Measurements from ENCODE around the genes NR2E3 and CELF6.

DNA sequence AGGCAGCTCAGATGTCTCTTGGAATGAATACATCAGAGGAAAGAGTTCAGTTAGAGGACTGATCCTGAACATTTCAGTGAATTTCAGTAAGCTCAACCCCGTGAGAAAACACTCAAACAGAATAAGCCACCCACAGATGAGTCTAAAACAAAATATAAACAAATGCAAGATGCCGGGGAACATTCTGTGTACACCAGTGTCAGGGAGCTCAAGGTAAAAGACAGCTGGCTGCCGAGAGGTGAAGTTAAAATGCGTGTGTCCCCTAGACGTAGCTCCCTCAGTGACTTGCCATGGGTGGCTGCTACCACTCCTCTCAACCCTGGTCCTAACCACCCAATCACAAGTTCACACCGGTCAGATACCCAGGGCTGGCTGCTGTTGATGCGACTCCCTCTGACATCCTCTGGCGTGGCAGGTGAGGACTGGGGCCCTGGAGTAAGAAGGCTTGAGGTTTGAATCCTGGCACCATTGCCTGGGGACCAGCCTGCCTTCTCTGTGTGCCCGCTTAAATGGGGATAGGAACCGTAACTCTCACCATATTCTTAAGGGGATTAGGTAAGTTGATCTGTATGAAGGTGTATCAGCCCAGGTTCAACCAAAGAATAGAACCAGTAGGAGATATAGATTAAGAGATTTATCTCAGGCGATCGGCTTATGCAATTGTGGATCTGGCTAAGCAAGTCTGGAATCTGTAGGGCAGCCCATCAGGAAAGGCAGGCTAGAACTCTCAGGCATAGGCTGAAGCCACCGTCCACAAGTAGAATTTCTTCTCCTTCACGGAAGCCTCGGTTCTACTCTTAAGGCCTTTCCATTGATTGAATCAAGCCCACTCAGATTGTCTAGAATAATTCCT, 203.5 kb downstream of the UACA start:
- PRO-cap, 2 experiments, result no peak in any of the 2 experiments

GRCh38 chr15:70807011-70807549, 43.7 kb upstream of the UACA start:
- PRO-cap, 2 experiments, result no peak in any of the 2 experiments

DNA sequence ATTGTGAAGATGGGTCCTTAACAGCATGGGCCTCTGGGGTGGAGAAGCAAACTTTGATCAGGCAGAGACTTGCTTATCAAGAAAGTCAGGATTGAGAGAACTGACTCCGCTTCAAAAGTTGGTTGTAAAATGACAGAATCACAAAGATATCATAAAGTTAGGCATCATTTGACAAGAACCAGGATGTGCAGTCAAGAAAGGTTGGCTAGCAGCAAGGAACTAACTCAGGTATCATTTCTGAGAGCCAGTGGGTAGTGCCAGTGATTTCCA, 9.6 kb downstream of the LRRC49 start:
- PRO-cap, 2 experiments, result no peak in any of the 2 experiments

- PRO-cap, 2 experiments, result no peak in any of the 2 experiments
Measured at GRCh38 chr15:71049001-71049410, 66.3 kb upstream of the THSD4 start.

DNA sequence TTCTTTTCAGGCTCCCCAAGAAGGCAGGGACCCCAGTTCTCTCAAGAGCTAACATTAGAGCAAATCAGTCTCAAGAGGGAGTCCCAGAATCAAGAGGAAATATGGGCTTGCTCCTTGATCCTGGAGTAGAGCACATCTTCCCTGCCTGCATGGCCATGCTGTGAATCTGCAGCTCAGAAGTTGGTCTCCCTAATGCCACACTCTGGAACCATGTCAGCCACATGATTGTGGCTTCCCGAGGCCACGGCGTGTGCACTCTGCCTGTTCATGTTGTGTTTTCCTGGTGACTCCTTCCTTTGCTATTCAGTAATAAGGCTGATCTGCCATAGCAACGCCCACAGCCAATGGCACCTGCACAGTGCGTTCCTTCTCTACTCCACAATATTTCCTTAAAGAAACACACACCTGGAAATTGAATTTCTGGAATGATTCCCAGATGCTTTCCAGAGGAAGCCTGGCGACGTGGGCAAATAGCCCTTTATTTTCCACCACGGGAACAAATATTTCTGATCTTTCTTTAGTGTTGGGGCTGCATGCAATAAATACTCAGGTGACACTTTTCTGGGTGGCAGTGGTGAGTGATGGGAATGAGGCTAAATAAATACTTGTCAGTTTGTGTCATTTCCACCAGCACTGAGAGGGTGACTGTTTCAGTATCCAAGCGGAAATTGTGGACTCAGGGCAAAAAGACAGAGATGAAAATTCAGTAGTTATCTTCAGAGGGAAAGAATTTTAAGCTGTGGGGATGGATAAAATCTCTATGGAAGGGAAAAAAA, 21.9 kb upstream of the THSD4 start:
- PRO-cap, 2 experiments, result no peak in any of the 2 experiments

- PRO-cap, 2 experiments, result peak in 1 of 2 experiments; most common plus-strand start chr15:71186553 (in 1); most common minus-strand start chr15:71186431 (in 1)
Measured at GRCh38 chr15:71186247-71186693, 71.0 kb downstream of the THSD4 start.

- PRO-cap, 2 experiments, result no peak in any of the 2 experiments
Measured at GRCh38 chr15:71328865-71329420, 213.7 kb downstream of the THSD4 start.

DNA sequence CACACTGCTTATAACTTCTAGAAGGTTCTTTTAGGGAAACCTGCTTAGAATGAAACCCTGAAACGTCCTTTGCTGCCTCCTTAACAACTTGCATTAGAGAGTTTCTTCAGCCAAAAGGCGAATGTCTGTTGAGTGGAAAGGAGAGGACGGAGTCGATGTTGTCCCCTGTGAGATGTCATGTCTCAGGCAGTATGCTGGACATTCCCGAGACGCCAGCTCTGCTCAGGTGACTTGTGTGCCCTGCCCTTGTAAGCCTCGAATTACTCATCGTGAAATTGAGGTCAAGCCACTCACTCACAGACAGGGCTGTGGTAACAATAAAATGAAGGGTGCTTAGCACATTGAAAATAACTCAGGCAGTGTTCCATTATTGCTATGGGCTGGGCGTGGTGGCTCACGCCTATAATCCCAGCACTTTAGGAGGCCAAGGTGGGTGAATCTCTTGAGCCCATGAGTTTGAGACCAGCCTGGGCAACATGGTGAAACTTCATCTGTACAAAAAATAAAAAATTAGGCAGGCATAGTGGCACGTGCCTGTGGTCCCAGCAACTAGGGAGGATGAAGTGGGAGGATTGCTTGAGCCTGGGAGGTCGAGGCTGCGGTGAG, 214.3 kb downstream of the THSD4 start:
- PRO-cap, 2 experiments, result no peak in any of the 2 experiments

GRCh38 chr15:71411732-71412761, 296.8 kb downstream of the THSD4 start:
- PRO-cap, 2 experiments, result no peak in any of the 2 experiments

DNA sequence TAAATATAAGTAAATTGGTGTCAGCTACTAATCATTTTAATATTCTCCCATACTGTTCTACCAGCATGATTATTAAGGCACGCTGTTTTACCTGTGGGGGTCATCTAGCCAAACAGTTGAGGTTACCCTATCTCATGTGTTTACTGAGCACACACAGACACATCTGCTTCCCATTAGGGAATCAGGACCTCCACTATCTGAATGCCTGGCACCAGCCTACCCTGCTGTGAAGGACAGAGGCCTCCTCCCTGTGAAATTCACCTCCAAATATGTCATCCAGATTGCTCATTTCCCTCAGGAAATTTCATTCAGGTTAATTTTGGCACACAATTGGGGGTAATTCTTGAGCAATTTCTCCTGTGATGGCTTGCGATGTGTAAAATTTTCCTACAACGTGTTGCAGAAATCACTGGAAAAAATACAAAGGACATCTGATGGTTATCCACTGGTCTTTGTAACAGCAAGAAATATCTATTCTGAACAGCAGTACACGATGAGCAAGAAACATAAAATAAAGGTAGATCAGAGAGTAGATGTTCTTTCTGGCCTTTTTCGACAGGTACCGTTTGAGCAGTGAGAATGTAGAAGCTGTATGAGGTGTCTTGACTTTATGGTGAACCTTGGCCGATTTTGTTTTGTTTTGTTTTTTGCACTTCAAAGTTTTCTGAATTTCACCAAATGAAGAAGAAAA, 155.5 kb upstream of the NR2E3 start:
- PRO-cap, 2 experiments, result peak in 1 of 2 experiments; most common plus-strand start position 470 of the sequence (in 1); most common minus-strand start position 203 of the sequence (in 1)

GRCh38 chr15:71781337-71782165, 28.8 kb upstream of the NR2E3 start:
- PRO-cap, 2 experiments, result no peak in any of the 2 experiments

GRCh38 chr15:71810203-71810816, at the start of gene NR2E3:
Gene NR2E3 (plus strand): TSS chr15:71810554.
- PRO-cap, 2 experiments, result no peak in any of the 2 experiments

- PRO-cap, 2 experiments, result no peak in any of the 2 experiments
Measured at GRCh38 chr15:71899591-71900095, 89.3 kb downstream of the NR2E3 start.

DNA sequence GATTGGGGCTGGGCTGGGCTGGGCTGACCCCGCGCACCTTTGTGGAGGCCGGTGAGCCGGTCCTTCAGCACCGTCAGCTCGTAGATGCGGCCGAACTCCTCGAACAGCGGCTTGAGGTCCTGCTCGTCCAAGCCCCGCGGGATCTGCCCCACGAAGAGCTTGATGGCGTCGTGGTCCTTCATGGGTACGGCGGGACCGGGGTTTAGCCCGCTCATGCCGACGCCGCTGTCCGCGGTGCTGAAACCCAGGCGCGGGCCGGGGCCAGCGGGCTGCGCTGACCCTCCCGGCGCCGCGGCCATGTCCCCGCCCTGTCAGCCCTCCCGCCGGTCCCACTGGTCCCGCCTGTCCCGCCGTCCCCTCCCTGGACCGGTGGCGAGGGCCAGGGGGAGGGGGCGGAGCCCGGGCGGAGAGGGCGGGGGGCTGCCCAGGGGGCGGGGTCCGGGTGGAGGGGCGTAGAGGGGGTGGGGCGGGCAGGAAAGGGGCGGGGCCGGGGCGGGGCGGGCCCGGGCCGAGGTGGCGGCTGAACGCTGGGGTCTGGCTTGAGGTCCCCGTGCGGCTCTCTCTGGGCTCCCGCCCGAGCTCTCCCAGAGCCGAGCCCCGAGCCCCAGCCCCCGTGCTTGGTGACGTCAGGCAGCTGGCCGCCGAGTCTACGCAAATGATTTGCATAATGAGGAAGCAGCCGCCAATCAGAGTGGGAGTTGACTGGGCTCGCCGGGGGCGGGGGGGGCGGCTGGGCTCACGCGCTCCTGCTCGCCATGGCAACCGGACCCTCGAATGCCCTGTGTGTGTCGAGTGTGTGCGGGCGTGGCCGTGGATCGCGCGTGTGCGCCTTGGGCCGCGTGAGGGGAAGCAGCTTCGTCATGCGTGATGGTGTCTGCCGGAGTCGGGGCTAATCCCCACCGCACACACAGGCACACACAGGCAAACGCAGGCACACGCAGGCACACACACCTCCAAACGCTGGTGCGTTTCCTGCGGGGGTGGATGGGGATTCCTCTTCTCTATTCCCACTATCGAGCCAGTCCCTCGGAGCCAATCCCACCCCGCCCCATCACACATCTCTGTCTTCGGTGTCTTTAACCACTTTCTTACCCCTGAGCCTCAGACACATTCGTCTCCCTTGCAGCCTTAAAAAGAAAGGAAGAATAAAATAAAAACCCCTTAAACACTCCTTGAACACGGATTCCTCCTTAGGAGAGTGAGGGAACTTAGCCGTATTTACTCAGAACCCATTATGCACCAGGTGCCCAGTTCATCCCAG, at the start of gene CELF6:
Gene CELF6 (minus strand): TSS at position 582 of the 1,261 bp plus-strand sequence.
- PRO-cap, 2 experiments, result no peak in any of the 2 experiments

DNA sequence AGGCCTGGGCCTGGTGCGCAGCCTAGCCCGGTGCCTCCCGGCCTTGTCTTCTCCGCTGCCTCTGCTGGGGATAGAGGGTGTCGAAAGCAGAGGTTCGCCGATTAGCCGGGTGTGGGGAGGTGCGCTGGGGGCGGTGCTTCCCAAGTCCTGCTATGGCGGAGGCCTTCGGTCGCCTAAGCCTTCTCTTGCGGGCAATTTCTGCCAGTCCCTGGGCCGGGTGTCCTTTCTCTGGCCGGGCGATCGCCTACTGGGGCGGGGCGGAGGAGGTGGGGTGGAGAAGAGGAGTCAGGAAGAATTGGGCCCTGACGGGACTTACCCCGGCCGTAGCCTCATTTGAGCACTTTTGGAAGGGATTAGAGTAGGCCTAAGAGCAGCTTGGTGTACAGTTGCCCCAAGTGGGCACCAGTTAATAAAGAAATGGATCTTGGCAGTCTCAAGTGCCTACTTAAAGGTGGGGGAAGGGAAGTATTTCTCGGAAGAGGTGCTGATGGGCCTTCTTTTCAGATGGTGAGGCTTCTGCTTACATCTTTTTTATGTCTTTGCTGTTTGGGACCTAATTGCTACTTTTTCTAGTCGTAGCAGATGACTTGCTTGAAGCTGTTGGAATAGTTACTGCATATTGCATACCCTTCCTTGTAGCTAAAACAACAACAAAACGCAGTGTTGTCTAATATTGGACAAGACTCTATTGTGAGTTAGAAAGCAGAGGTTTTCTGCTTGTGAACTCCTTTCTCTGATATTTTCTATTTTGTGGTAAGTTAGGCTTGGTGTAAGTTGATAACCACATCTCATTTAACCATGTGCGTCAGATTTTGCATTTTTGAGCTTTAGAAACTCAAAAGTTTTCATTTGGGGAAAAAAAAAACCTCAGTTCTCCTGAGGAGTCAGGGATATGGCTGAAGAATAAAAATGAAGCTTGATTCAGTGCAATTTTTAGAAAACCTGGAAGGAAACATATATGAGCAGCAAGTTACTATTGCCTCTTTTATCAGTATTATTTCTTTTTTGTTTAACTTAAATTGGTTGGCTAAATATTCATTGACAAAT, 1.3 kb downstream of the ARIH1 start:
- PRO-cap, 2 experiments, result peak in 2 of 2 experiments; most common plus-strand start position 194 of the sequence (in 1); most common minus-strand start position 66 of the sequence (in 2)

- PRO-cap, 2 experiments, result no peak in any of the 2 experiments
Measured at GRCh38 chr15:72494937-72495389, 20.8 kb downstream of the ARIH1 start.

GRCh38 chr15:72495390-72495530, 21.1 kb downstream of the ARIH1 start:
- PRO-cap, 2 experiments, result no peak in any of the 2 experiments

GRCh38 chr15:72531762-72532313, 57.7 kb downstream of the ARIH1 start:
- PRO-cap, 2 experiments, result no peak in any of the 2 experiments

DNA sequence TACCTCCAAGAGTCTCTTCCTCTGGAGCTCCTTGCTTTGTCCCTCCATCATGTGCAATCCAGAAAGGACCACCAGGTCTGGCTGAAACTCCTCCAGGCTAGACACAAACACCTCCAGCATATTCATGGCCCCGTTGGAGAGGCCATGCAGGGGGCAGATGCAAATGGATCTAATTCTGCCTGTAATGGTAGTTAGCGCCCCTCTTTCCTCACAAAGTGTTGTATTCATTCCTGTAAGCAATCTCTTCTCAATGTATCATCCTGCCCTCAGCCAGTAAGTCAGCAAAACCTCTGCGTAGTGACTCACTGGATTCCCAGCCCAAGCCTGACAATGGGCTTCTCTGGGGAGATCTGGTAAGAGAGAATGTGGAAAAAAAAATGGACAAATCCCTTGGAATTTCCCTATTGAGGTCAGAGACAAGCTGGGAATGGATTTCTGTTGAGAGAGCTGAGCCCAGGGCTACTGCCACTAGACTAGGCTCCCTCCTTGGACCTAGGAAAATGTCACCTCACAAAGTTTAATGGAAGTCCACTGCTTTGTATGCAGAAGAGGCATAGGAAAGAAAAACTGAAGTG, 25.4 kb downstream of the ADPGK start:
- PRO-cap, 2 experiments, result no peak in any of the 2 experiments

GRCh38 chr15:73010716-73011069, 41.6 kb upstream of the NEO1 start:
- PRO-cap, 2 experiments, result no peak in any of the 2 experiments